ENCODE measurements around a stretch of chr10.

GRCh38 chr10:1097098-1097304 lies 40.8 kb downstream of the WDR37 start:
- PRO-cap = no peak

GRCh38 chr10:1240181-1240724 lies 184.1 kb downstream of the WDR37 start:
- PRO-cap = no peak

DNA sequence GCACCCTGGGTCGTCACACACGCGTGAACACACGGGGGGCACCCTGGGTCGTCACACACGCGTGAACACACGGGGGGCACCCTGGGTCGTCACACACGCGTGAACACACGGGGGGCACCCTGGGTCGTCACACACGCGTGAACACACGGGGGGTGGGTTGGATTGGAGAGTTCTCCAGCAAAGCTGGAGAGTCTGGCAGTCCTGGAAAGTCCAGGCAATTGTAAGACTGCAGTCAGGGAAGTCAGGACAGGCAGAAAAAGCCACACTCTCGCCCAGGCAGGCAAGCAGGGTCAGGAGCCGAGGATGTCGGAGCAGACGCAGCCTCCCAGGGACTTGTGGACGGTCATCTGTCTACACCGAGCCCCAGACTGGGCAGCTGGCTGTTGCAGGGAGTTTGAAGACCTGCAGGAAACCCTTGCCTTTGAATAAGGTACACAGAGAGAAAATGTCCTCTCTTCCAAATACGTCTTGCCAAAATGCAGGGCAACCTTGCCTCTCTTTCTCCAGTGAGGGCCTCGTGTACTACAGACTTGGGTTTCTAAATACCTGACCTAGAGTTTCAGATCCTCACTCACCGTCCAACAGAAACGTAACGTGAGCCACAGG lies 176.8 kb downstream of the ADARB2 start:
- PRO-cap = no peak

GRCh38 chr10:2873306-2873505 lies 194.1 kb upstream of the PFKP start:
- PRO-cap = no peak

DNA sequence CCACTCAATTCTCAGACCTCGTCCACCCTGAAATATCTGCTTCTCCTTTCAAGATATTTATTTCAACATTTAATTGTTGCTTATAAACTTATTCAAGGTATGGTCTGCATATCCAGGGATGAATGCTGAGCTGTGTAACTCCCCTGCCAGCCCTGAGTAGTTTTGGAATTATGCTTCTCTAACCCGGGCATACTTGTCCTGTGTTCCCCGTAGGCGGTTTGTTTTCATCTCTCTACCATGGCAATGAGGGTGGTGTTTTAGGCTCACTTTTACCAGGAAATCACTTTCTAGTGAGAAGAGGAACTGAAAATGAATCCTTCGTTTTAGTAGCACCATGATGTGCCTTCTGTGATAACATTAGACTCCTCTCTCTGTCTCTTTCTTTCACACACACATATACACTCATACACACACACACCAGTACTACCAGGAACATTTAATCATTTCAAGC lies 31.3 kb upstream of the PFKP start:
- PRO-cap = no peak

DNA sequence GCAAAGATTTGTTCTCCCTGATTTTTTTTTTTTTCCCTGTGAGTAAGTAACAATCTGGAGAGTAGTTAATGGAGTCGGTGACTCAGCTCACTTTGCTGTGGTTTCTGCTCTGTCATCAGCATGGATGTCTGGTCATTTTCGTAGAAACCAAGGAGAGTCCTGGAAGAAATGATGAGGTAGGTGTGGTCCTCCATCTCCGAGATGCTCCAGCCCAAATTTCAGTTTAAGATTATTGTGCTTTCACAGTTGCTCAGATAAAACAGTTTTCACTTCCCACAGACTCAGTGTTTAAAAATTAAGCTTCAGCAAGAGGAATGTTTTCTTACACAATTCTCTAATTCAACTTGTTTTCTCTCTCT lies 76.4 kb upstream of the PITRM1 start:
- PRO-cap = no peak

DNA sequence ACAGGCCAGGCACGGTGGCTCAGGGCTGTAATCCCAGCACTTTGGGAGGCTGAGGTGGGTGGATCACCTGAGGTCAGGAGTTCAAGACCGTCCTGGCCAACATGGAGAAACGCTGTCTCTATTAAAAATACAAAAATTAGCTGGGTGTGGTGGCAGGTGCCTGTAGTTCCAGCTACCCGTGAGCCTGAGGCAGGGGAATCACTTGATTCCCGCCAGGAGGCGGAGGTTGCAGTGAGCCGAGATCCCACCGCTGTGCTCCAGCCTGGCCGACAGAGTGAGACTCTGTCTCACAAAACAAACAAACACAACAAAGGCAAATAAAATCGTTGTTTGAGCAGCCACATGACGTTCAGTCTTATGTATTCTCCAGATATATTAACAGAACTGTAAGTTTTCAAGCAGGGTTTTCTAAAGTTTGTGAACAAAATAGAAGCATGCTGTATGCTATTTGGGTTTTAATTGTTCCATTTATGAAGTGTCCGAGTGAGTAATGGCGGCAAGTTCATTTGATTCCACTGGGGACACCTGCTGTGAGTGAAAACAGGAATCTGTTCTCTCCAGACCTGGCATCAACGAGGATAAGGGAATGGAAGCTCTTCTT lies 122.4 kb upstream of the PITRM1 start:
- PRO-cap = no peak

- PRO-cap = no peak
Measured at GRCh38 chr10:3398929-3399573, 226.5 kb upstream of the PITRM1 start.

DNA sequence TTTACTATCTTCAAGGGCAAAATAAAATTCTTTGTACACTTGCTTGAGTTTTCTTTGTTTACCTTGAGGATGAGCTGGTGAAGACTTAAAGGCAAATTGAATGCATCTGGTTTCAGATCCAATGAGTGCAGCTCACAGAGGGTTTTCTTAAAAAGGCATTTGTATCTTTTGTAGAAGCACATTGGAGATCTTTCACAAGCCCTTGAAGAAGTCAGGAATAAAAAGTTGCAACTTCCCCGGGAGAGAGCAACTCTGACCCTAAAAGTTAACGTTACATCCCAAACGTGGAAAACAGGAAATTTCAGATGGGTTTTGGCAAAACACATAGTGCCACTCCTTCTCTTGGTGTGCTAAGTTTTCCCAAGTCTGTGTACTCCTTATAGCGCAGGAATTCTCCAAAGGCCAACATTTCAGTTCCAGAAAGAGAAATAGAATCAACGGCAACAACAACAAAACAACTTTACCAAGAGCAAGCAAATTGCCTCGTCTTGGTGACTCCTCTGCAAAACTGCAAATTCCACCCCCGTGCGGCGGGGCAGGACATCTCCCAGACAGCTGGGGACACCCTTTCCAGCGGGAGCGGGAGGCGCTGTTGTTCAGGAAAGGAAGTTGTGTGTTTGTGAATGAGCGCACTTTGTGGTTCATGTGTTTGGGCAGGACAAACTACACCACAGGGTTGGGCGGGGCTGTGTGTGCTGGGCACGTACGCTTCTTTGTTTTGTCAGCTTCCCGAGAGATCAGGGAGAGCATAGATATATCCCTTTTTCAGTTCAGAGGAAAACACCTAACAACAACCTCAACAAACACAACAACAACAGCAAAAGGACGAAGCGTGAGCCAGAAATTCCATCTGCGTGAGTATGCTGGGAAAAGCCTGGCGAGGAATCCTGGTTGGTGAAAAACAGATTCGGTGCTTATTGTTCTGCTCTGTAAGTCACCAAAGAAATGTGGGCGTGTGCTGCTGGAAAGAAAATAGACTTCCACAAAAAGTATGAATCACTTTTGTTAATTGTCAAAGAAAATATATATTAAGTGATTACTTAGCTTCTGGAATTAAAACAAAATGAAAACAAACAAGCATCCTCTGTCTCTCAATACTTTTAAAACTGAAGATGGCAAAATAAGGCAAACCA lies 294.7 kb upstream of the PITRM1 start:
- PRO-cap = no peak

DNA sequence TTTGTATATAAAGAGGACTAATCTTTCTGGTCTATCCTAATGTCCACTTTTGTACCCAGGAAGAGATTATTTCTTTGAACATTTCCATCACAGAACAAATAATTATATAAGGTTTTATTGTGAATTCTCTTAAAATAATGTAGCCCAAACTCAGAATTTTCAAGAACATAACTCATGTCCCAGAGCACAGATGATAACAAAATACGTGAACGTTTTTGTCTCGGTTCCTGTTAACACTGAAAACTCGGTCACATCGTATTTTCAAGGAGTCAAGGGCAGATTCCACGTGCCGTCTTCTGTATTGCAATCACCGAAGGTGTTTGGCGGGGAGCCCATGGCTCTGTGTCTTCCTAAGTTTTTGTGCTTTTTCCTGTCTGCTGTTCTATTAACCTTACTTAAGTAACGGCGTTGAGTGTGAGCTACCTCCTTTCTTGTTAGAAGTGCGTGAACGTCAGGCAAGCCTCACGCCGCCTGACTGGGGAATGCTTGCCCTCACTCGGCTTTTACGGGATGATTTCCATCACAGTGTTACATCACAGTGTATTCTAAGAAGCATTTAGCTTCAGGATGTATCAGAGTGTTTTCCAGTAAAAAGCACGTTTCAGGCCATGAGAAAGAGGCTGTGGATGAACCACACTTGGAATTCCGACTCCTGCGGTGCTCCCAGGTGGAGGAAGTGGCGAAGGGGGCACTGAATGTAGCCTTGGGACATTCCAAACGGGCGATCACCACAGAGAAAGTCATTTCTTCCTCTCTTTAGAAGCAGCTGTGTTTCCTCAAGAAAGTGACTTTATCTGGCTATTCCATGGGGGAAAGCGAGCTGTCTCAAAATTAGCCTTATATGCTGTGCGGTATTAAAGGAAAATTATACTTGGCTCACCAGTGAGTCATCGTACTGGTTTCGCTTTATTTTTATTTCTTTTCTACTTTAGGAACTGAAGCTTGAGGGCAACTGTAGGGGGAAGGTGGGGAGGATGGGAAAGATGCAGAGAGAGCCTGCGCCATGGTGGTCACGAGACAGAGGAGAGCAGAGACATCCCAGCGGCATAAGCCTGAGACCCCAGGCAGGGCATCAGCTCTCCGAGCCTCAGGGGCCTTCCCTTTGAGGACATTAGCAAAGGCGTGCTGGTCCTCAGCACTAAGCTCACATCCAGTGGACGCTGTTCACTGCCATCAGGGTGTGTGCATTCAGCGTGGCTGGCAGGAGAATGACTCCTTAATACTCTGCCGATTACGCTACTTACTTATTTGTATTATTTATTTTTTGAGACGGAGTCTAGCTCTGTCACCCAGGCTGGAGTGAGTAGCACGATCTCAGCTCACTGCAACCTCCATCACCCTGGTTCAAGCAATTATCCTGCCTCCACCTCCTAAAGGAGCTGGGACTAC lies 290.7 kb downstream of the KLF6 start:
- PRO-cap = no peak

DNA sequence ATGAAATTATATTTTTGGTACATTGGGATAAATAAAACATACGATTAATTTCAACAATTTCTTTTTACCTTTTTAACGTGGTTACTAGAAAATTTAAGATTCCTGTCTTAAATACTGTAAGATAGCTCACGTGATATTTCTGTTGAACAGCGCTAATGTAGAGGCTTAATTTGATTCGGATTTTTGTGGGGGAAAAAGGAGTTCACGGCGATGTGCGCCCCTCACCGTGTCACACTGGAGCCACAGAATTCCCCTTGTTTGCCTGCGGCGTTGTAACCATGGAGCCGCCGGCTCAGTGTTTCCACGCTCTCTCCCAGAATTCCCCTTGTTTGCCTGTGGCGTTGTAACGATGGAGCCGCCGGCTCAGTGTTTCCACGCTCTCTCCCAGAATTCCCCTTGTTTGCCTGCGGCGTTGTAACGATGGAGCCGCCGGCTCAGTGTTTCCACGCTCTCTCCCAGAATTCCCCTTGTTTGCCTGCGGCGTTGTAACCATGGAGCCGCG lies 228.9 kb downstream of the KLF6 start:
- PRO-cap = no peak

DNA sequence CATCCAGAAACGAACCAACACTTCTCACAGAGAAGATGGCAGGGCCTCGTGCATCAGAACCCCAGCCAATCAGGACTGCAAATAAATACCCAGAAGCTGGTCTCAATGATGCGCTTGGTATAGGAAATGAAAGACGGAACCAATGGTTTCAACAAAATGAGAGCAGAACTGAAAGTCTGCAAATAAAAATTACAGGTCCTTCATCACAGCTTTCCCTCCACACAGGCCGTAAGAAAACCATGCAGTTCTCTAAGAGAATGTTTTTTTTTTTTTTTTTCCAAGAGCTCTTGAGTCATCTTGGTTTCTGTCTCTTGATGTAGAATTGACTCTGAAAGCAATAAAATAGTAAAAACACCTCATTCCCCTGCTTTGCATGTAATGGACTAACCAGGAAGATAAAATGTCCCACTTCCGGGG lies 23.8 kb downstream of the KLF6 start:
- PRO-cap = unidirectional peak, minus-strand start at position 77 of the sequence

DNA sequence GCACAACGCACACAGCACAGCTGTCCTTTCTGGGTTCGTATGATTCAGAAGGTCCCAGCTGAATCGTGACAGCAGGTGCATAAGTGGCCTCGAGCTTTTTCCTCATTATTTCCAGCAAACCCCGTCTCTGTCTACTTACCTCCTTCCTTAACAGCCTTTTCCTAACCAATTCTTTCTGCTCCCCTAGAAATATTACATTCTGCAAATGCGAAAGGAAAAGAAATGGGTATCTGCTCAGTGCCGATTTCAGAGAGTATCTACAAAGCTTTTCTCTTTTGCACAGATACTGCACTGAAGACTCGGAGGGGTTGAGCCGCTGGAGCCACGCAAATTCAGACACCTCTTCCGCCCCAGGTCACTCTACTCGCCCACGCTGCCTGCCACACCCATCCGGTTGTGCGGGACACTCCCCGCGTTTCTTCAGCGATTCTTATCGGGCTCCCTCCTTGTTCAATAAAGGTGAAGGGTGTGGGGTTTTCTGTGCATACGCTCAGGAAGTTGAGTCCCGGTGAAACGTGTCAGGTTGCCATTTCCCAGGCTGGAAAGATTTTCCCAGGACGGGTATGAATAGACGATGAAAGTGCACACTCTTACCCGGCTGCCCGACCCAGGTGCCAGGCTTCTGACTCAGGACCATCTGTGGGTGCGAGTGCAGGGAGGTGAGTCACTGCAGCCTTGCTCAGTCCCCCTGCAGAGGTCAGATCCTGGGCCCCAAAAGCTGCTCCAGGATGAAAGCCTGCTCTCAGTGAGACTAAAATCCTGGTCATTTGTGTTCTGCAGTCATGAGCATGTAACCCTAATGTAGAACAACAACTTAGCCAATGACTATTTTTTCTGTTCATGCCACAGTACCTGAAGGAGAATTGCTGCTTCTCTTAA lies 22.0 kb downstream of the KLF6 start:
- PRO-cap = no peak

DNA sequence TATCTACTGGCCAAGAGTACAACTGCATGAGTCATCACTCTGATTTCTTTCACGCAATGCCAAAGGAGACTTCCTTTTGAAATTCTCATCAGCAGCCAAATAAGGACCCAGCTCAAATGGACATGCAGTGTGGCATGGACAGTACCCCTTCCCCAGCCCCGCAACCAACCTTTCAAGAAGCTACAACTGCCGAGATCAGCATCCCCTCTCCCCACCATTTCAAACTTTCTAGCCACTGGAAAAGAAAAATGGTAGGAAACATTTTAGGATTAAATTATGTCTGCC lies 2.0 kb downstream of the KLF6 start:
- PRO-cap = no peak

DNA sequence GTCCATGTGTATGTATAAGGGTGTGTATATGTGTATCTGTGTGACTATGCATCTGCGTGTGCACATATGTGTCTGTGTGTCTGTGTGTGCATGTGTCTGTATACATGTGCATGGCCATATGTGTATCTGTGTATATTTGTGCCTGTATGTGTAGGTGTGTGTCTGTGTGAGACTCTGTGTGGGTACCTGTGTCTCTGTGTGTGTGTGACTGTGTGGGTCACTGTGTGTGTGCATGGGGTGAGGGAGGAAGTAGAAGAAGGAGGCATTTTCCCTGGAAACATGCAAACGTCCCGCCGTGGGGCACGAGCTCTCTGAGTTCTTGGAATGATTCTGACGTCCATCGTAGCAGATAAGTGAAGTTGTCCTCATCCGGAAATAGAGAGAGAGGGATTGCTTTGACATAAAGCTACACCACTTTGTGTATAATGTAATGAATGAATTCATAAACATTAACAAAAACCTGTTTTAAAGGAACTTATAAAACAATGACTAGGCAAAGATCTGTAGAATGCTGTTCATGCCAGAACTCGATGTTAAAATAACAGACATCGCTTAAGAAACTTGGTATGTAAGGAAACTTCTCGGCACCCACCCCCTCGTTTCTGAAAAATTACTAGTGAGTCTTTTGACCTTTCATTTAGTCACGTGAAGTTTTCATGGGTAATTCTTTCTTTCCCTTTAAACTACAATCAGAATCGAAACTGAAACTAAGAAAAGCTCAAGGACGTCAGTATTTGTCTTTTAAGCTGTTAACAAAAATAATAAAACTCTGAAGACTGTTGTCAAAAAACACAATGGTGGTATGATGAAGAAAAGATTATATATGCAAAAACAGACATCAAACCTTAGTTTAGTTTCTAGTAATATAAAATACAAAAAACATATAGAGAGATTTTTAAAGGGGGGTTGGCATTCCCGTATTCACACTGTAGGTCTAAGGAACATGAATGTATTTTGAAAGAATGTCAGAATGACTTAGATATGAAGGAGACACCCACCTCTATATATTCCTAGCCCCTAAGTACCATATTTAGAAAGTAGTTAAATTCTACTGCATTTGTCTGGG lies 43.7 kb upstream of the KLF6 start:
- PRO-cap = unidirectional peak, minus-strand start at position 618 of the sequence

GRCh38 chr10:3861734-3861965 lies 76.6 kb upstream of the KLF6 start:
- PRO-cap = no peak

- PRO-cap = no peak
Measured at GRCh38 chr10:3873517-3874495, 88.8 kb upstream of the KLF6 start.

DNA sequence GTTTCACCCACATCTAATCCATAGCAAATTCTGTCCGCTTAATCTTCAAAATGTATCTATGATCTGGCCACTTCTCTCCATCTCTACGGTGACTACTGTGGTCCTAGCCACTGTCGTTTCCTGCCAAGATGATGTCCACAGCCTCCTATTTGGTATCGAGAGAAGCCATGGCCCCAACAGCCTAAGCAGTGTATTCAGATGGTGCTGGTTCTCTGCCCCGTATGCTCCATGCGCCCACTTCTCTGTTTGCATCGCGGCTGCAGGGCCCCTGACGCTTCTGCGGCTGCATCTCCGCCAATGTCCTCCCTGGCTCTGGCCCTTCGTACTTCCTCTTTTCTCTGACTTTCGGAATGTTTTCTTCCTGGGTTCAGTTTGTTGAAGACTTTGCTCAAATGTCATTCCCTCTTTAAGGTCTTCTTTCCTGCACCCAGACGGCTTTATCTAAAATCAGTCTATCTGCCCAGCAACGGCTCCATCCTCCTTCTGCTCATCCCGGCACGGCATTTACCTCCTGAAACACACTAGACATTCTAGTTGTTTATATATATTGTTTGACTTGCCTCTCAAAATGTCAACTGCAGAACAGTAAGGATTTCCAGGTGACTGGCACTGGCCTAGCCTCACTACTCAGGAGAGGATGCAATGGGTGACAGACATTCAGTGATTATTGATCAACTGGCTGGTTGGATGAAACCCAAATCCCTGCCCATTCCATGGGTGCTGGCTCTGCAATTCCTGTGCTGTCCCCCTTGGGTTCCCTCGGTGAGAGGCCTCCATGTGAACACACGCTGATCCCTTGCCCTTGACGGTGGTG lies 421.5 kb upstream of the KLF6 start:
- PRO-cap = no peak

DNA sequence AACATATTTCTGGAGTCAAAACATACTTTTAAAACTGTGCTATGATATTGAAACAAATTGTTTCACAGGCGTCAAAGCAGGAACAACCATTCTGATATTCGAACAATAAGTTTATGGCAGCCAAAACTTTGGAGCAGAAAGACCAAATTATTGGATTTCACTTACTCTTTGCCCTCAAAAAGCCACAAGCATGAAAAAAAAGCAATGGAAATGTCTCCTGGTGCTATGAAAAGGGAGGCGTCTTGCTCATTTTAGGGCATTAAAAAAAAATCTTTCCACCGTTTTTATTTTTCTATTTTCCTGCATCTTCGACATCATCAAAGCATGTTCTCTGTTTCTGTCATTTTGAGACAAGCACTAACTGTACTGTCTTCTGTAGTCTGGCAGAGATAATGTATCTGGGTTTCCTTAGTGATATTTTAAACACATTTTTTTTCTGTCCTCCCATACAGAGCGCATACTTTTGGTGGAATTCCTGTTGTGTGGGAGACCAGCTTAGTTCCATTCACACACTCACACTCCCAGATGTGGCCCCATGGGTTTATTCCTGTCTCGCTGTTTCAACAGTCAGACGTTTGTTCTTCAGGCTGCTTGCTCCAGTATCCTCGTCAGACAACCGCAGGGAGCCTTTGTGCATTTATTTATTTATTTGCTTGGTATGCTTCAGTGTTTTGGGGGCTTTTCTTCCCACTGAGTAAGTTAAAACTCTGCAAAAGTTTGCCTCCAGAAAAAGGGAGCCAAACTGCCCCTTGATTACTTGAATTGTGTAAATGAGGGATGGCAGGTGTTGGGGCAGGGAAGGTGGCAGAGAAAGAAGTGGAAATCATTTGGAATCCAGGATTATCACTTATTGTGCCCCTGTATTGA lies 456.7 kb upstream of the KLF6 start:
- PRO-cap = no peak

- PRO-cap = no peak
Measured at GRCh38 chr10:4242322-4243085, 457.5 kb upstream of the KLF6 start.